Prostate gland (tissue), 2 donors: ENCODE data around the gene TOGARAM1.

DNA sequence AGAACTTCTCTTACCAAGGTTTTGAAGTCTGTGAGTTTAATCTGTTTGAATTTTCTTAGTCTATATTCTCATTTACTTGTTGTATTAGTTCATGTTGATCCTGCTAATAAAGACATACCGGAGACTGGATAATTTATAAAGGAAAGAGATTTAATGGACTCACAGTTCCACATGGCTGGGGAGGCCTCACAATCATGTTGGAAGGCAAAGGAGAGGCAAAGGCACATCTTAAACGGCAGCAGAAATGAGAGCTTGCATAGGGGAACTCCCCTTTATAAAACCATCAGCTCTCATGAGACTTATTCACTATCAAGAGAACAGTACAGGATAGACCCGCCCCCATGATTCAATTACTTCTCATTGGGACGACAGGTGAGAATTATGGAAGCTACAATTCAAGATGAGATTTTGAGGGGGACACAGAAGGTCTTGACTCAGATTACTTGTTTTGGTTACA, 381.9 kb downstream of the LRFN5 start:
- PRO-cap, result no peak
- RAMPAGE, long total RNA, 2 experiments, result no peak in any of the 2 experiments

DNA sequence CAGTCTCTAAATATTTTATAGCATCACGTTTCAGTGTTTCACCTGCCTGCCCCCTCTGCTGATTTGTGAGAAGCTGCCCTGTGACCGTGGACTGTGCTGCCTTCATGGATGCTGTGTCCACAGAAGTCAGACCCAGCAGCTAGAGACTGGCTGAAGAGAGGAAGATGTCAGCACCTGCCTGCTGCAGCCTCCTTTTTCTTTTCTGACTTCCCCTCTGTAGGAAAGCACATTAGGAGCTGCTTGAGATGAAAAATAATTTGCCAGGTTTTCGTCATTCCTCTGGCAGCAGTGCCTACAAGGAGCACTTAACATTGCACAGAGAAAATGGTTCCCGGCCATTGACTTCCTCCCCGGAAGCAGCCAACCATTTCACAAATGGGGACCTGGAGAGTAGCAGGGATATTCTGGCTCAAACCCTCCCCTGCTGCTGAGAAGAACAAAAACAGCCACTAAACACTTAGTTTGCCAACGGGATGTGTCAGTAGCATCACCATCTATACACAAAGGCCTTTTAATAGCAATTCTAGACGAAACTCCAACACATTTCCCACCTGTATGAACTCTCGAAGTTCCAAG, 184.6 kb upstream of the C14orf28 start:
- PRO-cap, result no peak
- RAMPAGE, long total RNA, 2 experiments, result no peak in any of the 2 experiments

DNA sequence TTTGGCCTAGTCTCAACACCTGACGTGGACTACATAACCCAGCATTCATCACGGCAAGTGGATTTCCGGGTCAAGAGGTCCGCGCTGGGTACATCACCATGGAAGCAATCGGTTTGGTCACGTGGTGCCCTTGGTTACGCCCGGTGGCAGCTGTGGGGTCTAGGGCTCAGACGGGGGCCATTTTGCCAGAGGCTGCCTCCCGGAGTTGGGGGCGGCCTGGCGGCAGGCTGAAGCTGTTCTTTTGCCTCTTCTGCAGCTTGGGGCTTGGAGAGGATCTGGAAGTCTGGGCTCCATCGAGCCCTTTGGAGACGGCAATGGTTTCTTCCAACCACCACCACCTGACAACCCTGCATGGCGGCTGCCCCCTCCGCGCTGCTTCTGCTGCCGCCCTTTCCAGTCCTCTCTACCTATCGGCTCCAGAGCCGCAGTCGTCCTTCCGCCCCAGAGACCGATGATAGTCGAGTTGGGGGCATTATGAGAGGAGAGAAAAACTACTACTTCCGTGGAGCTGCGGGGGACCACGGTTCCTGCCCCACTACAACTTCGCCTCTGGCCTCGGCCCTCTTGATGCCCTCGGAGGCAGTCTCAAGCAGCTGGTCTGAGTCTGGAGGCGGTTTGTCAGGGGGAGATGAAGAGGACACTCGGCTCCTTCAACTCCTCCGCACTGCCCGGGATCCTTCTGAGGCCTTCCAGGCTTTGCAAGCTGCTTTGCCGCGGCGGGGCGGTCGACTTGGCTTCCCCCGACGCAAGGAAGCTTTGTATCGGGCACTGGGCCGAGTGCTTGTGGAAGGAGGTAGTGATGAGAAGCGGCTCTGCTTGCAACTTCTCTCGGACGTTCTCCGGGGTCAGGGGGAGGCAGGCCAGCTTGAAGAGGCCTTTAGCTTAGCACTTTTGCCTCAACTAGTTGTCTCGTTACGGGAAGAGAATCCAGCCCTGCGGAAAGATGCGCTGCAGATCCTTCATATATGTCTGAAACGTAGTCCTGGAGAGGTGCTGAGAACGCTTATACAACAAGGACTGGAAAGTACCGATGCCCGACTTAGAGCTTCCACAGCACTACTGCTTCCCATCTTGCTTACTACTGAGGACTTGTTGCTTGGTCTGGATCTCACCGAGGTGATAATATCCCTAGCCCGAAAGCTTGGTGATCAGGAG, at the start of gene TOGARAM1:
Gene TOGARAM1 (plus strand): TSS at position 120 of the 1,155 bp plus-strand sequence.
- PRO-cap, result bidirectional peak, plus-strand start at position 188 of the sequence, minus-strand start outside the sequence; unidirectional peak, minus-strand start at position 681 of the sequence
- RAMPAGE, long total RNA, 2 experiments, result start-site peak on the plus strand in 2 of 2 experiments, centred at position 158 of the sequence, 69 to 118 reads per replicate

GRCh38 chr14:45110520-45111145, 23.6 kb downstream of the FKBP3 start:
- PRO-cap, result no peak
- RAMPAGE, long total RNA, 2 experiments, result no peak in any of the 2 experiments

GRCh38 chr14:45246719-45247132, 6.3 kb downstream of the MIS18BP1 start:
- PRO-cap, result no peak
- RAMPAGE, long total RNA, 2 experiments, result no peak in any of the 2 experiments

GRCh38 chr14:45251806-45252412, 1.1 kb downstream of the MIS18BP1 start:
- PRO-cap, result no peak
- RAMPAGE, long total RNA, 2 experiments, result no peak in any of the 2 experiments

DNA sequence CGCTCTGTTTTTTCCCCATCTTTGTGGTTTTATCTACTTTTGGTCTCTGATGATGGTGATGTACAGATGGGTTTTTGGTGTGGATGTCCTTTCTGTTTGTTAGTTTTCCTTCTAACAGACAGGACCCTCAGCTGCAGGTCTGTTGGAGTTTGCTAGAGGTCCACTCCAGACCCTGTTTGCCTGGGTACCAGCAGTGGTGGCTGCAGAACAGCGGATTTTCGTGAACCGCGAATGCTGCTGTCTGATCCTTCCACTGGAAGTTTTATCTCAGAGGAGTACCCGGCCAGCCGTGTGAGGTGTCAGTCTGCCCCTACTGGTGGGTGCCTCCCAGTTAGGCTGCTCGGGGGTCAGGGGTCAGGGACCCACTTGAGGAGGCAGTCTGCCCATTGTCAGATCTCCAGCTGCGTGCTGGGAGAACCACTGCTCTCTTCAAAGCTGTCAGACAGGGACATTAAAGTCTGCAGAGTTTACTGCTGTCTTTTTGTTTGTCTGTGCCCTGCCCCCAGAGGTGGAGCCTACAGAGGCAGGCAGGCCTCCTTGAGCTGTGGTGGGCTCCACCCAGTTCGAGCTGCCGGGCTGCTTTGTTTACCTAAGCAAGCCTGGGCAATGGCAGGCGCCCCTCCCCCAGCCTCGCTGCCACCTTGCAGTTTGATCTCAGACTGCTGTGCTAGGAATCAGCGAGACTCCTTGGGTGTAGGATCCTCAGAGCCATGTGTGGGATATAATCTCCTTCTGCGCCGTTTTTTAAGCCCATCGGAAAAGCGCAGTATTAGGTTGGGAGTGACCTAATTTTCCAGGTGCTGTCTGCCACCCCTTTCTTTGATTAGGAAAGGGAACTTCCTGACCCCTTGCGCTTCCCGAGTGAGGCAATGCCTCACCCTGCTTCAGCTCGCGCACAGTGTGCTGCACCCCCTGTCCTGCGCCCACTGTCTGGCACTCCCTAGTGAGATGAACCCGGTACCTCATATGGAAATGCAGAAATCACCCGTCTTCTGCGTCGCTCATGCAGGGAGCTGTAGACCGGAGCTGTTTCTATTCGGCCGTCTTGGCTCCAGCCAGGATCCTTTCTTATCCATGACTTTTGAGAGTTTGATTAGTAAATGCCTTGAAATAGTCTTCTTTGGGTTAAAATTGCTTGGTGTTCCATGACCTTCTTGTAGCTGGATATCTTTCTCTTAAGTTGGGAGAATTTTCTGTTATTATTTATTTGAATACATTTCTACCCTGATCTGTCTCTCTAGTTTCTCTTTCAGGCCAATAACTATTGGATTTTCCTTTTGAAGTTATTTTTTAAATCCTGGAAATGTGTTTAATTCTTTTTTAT, 298.3 kb upstream of the MIS18BP1 start:
- PRO-cap, result no peak
- RAMPAGE, long total RNA, 2 experiments, result no peak in any of the 2 experiments

DNA sequence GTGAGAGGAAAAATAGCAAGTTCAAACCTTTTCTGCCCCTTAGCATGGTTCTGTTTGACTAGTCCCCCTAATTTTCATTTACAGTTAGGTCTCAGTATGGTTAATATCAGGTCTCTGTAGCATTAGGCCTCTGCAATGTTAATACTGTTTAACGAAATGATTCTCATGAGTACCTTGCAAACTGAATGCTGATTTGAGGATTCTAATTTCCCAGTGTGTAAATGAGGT, 532.6 kb downstream of the RPS29 start:
- PRO-cap, result no peak
- RAMPAGE, long total RNA, 2 experiments, result no peak in any of the 2 experiments

- PRO-cap, result no peak
- RAMPAGE, long total RNA, 2 experiments, result no peak in any of the 2 experiments
Observed at GRCh38 chr14:49584288-49585267, 1.6 kb downstream of the RPS29 start.

DNA sequence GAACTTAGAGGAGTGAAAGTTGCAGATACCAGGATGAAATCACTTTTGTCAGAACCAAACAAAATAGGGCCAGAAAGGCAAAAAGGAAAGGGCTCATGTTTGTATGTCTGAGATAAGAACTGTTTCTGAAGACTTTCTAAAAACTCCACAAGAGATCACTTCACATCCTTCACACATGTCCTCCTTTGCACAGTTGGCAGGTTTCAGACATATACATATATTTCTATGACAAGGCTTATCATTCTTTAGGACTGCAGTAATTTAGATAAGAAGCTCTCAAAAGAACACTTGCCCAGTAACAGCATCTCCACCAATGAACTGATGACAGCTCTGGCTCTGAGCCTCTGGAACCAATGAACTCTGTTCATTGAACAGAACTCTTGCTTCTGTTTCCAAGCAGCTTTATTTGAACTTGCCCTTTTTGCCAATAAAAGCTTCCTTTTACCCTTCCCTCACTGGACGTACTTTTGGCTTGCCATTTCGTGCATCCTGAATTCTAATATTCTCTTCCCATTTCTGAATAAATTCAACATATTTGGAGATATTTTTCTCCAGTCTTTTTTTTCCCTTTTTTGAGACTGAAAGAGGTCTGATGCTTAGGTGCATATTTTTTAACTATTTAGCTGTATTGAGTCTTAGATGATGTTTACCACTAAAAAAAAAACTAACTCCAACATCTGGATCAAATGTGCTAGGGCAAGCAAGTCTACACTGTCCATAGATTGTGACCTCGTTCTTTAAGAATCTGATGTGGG, 4.0 kb upstream of the LRR1 start:
- PRO-cap, result no peak
- RAMPAGE, long total RNA, 2 experiments, result no peak in any of the 2 experiments

DNA sequence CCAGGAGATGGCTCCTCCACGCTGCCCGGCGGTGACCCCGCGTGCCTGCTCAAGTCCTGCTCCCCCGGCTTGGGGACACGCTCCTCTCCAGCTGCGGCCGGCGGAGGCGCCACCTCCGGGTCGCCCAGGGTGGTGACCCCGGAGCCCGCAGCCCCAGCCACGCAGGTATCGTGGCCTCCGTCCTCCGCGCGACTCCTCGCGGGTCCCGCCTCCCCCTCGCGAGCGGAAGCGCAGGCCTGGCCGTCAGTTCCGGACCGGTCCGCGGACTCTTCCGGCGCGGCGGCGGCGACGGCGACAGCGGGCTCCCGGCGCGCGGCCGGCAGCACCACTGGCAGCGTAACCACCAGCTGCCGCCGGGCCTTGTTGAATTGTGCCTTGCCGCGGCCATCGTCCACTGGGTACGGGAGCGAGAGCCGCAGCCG, 1.3 kb downstream of the DNAAF2 start:
- PRO-cap, result bidirectional peak, plus-strand start at position 297 of the sequence, minus-strand start at position 185 of the sequence
- RAMPAGE, long total RNA, 2 experiments, result start-site peak on the plus strand in 1 of 2 experiments, centred at position 286 of the sequence, 6 reads per replicate; start-site peak on the minus strand in 2 of 2 experiments, centred at positions 200 to 208 of the sequence, 132 to 436 reads per replicate

- PRO-cap, result bidirectional peak, plus-strand start at chr14:49767541, minus-strand start at chr14:49767545; bidirectional peak, plus-strand start at chr14:49767644, minus-strand start at chr14:49767605
- RAMPAGE, long total RNA, 2 experiments, result no peak in any of the 2 experiments
Observed at GRCh38 chr14:49767252-49767847, 603 bp upstream of the KLHDC2 start.

DNA sequence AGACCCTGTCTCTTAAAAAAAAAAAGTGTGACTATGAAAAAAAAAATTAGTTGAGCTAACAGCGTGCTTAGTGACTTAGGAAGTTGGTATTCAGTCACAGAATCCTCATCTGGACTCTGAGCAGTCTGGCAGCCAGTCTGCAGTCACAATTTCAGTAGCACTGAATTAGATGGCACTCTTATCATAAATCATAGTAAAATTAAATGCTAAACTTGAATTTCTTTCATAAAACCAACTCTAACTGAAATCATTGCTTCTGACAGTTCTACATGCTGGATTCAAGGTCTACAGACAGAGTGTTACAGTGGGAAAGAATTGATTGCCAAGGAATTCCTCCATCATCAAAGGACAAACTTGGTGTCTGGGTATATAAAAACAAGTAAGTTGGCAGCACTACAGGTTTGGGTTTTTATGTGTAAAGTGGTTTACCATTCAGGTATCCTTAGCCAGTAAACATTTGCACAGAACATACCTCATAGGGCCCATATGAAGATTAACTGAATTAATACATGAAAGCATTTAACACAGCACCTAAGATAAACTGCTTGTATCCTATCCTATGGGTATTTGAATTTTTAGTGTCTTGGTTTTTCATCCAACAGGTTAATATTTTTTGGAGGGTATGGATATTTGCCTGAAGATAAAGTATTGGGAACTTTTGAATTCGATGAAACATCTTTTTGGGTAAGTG, 9.8 kb downstream of the KLHDC2 start:
- PRO-cap, result no peak
- RAMPAGE, long total RNA, 2 experiments, result no peak in any of the 2 experiments

DNA sequence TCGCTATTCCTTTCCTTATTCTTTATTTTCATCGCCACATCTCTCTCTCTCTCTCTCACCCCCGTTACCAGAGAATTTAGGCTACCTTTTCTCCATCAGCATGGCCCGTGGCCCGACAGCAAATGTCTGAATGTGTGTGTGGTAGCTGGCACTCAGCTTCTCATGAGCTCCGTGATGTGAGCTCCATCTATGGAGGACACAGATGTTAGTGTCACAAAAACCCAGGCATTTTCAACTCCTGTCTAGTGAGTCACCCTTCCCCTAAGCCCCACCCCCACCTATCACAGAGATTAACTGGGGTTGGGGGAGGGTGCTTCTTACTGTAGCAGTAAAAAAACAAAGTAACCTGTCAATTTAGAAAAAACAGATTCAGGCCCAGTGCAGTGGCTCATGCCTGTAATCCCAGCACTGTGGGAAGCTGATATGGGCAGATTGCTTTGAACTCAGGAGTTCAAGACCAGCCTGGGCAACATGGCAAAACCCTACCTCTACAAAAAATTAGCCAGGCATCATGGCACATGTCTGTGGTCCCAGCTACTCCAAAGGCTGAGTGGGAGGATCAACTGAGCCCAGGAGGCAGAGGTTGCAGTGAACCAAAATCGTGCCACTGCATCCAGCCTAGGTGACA, 53.7 kb downstream of the VCPKMT start:
- PRO-cap, result no peak
- RAMPAGE, long total RNA, 2 experiments, result no peak in any of the 2 experiments

DNA sequence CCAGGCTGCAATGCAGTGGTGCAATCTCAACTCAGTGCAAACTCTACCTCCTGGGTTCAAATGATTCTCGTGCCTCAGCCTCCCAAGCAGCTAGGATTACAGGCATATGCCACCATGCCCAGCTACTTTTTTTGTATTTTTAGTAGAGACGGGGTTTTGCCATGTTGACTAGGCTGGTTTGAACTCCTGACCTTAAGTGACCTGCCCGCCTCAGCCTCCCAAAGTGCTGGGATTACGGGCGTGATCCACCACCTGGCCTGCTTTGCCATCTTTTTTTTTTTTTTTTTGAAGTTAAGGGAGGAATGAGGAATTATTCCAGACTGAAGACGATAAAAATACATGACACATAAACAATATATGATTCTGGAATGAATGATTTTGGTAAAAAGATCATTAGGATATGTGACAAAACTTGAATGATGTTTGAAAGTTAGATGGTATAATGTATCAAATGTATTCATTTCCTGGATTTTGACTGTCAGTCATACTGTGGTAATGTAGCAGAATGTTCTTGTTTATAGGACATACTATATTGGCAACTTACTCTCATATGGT, 33.6 kb downstream of the SOS2 start:
- PRO-cap, result no peak
- RAMPAGE, long total RNA, 2 experiments, result no peak in any of the 2 experiments

- PRO-cap, result no peak
- RAMPAGE, long total RNA, 2 experiments, result no peak in any of the 2 experiments
Observed at GRCh38 chr14:50392767-50393399, 3.8 kb downstream of the CDKL1 start.

DNA sequence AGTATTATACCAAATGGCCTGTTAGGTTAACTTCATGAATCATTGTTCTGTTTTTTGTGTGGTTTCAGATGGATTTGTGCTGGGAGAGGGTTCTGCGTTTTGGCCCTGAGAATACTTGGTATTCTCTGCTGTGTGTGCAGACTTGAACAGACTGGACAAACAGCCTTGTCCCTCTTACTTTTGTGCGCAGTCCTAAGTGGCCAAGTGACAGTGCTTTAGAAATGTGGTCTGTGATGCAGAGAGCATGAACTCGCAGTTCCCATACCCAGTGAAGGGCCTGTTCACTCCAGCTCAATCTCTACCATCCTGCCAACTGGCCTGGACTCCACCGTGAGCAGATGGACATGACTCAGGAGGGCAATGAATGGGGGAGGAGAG, 62.4 kb upstream of the PYGL start:
- PRO-cap, result no peak
- RAMPAGE, long total RNA, 2 experiments, result no peak in any of the 2 experiments

DNA sequence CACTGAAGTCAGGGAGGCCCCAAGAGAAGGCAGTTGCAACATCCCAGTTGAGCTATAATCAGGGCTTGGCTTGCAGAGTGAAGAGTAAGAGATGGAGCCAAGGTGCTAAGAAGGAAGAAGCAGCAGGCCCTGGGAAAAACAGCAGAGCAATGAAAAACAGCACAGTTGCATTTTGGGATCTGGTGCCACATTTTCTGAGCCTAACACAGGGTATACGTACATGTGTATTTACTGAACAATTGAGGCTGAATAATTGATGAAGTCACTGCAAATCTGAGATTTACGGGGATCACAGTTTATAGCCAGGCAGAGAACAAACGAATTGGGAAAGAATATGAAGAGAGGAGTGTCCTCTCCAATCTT, 171.7 kb upstream of the FRMD6 start:
- PRO-cap, result no peak
- RAMPAGE, long total RNA, 2 experiments, result no peak in any of the 2 experiments

DNA sequence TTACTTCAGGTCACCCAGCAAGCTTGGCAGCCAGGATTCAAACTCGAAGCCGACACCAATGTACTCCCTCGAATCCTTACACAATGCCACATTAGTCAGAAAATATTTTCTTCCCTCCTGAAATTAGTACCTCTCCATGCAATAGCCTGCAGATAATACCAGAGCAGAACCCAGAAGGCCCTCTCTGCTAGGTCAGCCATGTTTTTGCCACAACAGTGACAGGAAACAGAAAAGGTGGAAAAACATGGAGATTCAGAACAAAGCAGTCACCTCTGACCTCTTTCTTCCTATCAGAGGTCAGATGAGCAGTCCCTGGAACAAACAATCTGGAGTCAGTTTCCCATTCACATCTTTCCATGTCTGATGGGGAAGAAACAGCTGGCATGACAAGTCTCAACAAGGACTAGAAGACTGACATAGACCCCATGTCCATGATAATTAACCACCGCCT, 16.4 kb downstream of the NID2 start:
- PRO-cap, result no peak
- RAMPAGE, long total RNA, 2 experiments, result no peak in any of the 2 experiments

DNA sequence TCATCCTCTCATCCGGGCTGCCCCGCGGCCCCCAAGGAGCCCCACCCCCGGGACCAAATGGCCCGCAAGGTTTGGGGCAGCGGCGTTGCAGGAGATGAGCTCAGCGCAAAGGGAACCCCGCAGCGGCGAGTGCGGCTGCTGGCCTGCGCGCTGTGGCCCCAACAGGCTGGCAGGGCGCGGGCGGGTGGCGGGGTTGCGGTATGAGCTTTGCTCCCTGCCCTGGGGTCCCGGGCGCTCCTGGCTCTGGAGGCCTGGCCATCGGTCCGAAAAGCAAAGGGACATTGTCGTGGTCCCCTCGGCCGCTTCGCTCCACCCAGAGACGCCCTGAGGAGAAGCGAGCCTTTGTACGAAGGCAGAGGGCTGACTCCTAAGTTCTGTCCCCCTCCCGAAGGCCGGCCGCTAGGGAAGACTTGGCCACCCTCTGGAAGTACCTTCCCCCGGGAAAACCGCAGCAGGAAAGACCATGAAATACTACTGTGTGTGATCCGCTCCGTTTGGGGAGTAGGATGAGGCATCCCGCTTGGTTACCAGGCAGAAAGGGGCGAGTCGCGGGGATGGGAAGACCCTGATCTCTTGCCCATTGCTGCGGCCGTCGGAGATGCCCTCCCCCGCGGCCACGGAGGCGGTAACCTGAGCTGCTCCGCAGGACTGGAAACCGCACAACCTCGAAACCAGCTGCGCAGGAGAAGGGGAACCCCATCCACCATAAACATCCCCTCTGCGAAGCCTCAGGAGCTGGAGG, 637 bp upstream of the NID2 start:
- PRO-cap, result no peak
- RAMPAGE, long total RNA, 2 experiments, result no peak in any of the 2 experiments